SJCRH30 (cell line): ENCODE measurements around the genes NUCB1, C19orf73 and GFY.

DNA sequence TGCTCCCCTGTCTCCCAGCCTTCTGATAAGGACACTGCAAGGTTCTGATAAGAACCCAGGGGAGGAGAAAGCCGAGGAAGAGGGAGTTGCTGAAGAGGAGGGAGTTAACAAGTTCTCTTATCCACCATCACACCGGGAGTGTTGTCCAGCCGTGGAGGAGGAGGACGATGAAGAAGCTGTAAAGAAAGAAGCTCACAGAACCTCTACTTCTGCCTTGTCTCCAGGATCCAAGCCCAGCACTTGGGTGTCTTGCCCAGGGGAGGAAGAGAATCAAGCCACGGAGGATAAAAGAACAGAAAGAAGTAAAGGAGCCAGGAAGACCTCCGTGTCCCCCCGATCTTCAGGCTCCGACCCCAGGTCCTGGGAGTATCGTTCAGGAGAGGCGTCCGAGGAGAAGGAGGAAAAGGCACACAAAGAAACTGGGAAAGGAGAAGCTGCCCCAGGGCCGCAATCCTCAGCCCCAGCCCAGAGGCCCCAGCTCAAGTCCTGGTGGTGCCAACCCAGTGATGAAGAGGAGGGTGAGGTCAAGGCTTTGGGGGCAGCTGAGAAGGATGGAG is 1.5 kb downstream of the PPP1R15A start:
- RAMPAGE, long total RNA = no peak

DNA sequence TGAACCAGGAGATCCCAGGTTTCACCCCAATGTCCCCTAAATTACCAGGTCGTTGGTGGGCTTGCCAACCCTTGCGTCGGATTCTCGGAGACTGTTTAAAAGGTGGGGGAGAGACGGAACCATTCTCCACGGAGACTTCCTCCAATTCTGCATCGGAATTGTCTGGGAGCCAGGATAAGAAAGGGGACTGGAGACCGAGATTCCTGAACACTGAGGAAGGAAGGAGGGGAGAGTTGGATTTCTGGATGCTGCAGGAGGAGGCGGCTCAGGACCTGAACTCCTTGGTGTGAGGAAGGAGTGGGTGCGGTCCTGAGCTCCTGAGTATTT is 3.6 kb downstream of the TULP2 start:
- RAMPAGE, long total RNA = no peak

DNA sequence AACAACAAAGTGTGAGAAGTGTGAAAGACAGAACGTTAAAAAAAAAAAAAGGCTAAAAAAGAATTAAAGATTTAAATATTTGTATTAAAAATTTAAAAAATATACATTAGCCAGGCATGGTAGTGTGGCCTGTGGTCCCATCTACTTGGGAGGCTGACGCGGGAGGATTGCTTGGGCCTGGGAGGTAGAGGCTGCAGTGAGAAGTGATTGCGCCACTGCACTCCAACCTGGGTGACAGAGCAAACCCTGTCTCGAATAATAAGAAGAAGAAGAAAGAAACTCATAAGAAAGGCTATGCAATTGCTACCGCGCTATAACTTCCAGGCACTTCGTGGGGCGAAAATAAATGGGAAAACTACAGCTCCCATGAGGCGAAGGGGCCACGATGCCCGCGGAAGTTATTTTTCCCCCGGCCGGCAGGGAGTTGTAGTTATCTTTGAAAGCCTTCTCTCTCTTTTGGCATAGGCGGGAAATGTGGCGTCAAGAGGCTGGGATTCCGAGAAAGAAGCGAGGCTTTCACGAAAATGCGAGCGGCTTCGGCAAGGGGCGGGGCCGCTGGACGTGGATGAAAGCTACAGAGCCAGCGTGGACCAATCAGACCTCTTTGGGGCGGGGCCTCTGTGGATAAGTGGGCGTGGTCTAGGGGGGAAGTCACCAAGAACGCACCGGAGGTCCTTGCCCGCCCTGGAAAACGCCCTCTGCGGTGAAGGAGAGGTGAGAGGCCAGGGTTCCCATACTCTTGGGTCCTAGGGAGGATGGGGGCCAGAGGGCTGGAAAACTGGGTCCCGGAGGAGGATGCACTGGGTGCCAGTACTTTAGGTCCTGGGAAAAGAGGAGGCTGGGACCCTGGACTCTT is at the start of gene NUCB1:
NUCB1 (plus strand) TSS at position 654 of the 856 bp plus-strand sequence.
- RAMPAGE, long total RNA = start-site peak on the plus strand centred at position 687 of the sequence, 33 bp wide, 254 and 97 reads in 2 replicates

DNA sequence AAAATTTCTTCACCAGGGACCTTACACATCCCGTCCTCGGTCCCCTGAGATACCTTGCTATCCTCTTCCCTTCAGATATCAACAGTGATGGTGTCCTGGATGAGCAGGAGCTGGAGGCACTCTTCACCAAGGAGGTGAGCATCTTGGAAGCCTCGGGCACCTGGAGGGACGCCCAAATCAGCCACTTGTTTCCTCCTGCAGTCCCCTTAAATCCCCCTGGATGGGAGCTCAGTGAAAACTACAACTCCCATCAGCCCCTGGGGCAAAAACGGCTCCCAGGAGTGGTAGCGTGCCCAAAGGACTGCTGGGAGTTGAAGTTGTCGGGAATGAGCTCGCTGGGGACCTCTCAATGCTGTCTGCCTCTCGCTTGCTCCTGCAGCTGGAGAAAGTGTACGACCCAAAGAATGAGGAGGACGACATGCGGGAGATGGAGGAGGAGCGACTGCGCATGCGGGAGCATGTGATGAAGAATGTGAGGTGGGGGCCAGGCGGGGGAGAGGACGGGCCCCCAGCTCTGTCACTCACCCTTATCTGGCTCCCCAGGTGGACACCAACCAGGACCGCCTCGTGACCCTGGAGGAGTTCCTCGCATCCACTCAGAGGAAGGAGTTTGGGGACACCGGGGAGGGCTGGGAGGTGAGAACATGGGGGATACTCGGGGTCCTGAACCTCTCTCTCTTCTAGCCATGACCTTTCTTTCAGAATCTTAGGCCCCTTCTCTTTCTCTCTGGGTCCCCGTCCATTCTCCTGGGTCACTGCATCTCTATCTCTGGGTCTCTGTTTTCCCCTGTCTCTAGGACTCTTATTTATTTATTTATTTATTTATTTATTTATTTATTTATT is 14.6 kb upstream of the DHDH start:
- RAMPAGE, long total RNA = no peak

- RAMPAGE, long total RNA = no peak
Measured at GRCh38 chr19:48965519-48966448, 675 bp downstream of the FTL start.

- RAMPAGE, long total RNA = no peak
Measured at GRCh38 chr19:48994010-48994532, 384 bp downstream of the RUVBL2 start.

- RAMPAGE, long total RNA = start-site peak on the minus strand at chr19:49119114-49119135, 19 and 8 reads in 2 replicates
Measured at GRCh38 chr19:49118330-49119215, at the start of gene C19orf73. C19orf73 (minus strand) TSS chr19:49119143.

- RAMPAGE, long total RNA = no peak
Measured at GRCh38 chr19:49147975-49148700, 7.1 kb downstream of the HRC start.

GRCh38 chr19:49356054-49356404 is 6.2 kb downstream of the TEAD2 start:
- RAMPAGE, long total RNA = no peak

- RAMPAGE, long total RNA = no peak
Measured at GRCh38 chr19:49409649-49410138, 13.5 kb downstream of the PTH2 start.

DNA sequence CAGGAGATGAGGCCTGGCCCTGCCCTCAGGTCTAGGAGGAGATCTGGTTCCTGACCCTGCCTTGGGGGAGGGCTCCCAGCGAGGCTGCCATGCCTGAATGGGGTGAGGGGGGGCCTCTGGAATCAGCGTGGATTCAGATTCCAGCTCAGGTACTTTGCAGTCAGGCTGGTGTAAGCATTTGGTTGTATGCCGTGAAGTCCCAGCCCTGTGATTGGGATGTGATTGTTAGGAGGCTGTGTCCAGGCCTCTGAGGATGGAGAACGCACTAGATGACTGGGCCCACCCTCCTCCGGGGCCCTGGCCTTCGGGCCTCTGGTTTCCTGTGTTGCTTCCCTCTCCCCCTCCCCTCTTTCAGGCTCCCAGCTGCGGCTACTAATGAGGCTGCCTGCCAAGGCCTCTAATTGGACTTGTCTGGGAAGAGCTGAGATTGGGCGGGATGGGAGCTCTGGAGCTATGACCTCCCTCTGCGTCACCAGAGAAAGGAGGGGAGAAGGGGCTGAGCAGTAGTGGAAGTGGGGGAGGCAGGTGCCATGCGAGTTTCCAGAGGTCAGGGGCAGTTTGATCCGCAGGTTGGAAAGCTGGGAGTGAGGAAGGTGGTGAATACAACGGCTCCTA is 10.0 kb downstream of the PTH2 start:
- RAMPAGE, long total RNA = no peak

- RAMPAGE, long total RNA = no peak
Measured at GRCh38 chr19:49425255-49425651, at the start of gene GFY. GFY (plus strand) TSS chr19:49425388.

DNA sequence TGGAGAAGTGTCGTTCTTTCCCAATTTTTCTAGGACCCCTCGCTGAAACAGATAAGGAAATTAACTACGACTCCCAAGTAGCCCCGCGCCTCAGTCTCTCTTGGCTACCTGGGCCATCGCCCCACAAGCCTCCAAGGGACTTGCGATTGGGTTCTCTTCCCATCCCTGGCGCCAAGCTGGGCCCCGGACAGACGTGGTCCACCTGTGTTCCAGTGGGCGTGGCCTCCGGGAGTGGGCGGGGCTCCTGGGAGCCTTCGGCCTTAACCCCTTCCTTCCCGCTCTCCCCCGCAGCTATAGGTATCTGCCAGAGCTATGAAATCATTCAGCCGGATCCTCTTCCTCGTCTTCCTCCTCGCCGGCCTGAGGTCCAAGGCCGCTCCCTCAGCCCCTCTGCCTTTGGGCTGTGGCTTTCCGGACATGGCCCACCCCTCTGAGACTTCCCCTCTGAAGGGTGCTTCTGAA is 962 bp downstream of the GFY start:
- RAMPAGE, long total RNA = no peak

DNA sequence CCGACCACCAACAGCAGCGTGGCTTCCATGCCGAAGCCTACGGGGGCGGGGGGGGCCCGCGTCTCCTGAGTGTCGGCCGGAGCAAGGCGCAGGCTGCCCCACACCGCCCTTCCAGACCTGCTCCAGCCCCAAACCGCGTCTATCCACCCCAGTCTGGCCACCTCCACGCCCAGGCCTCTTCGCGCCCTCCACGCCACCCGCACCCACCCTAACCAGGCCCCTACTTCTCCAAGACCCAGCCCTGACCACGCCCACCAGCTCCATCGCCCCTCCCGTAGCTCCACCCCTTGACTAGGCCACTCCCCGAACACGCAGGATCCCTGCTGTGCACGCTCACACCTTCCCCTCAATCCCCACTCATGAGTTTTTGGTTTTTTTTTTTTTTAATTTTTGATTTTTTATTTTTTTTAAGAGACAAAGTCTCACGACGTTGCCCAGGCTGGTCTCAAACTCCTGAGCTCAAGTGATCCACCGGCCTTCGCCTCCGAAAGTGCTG is 6.3 kb downstream of the GFY start:
- RAMPAGE, long total RNA = no peak

- RAMPAGE, long total RNA = no peak
Measured at GRCh38 chr19:49515680-49516255, 3.3 kb downstream of the FCGRT start.

DNA sequence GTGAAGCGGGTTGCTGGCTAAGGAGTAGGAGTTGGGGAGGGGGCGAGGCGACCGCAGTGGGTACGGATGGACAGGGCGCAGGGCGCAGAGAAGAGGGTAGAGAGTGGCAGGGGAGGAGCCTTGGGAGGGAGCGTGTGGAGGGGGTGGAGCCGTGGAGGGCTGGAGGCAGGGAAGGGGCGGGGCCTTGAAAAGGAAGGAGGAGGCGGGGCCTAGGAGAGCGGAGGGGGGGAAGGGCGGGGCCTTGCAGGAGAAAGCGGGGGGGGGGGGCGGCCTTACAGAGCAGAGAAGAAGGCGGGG is 24.5 kb downstream of the NOSIP start:
- RAMPAGE, long total RNA = no peak

DNA sequence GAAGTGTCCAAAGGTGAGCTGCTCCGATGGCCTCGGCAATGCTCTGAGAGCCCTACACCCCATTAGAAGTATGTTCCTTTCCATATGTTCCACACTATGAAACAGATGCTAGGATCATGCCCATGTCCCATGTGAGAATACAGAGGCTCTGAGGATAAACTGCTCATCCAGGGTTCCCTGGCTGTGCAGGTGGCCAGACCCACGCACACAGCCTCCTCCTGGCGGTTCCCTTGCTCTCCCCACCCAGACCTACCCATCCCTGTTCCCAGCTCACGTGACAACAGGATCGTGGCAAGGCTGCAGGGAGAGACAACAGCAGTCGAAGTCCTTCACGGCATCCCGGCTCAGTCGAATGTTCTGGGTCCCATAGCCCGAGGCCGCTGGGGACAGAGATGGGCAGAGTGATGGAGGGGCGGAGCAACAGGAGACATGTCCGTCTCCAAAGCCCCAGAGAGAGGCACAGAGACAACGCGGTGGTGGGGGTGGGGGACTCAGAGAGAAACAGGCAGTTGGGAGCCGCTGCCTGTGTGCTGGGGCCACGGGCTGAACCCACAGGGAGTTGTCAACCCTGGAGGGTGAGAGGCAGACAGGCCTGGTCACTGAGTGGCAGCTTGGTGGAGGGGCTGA is 20.6 kb downstream of the NOSIP start:
- RAMPAGE, long total RNA = no peak

GRCh38 chr19:49589708-49589962 is 1.3 kb upstream of the PRR12 start:
- RAMPAGE, long total RNA = no peak

- RAMPAGE, long total RNA = no peak
Measured at GRCh38 chr19:49637808-49638999, 1.7 kb downstream of the RRAS start.

DNA sequence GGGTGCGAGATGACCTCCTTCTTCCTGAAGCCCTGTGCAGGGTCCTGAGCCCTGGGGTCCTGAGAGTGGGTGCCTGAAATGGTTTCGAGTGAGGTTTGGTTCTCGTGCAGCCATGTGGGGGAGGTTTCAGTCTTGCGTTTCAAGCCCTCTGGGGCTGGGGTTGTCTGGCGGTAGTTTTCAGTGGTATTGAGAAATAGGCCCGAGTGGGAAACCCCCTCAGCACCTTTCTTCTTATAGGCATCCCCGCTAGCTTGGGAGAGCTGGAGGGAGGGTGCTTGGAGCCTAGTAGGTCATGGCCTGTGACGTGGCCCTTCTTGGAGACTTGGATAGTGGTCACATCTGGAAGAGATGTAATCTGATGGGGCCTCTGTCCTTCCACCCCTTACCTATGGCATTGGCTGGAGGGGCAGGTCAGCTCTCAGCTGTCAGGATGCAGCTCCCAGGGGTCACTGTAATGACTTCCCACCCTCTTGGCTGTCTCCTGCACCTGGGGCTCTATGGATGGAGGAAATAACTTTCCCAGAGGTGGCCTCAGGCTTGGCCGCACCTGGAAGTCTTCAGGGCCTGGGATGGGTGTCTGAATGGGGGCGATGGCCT is 1.3 kb downstream of the PRMT1 start:
- RAMPAGE, long total RNA = no peak